Astrocyte (in vitro differentiated cells and primary cell): ENCODE data around the genes NPNT and HADH.

- PRO-cap, result no peak
- RRBS, 2 experiments, result no CpG with 5 or more reads among the region's 2 CpGs
These were observed 30.4 kb downstream of the UBE2D3 start for GRCh38 chr4:102796758-102797606.

GRCh38 chr4:102815544-102815954, 11.8 kb downstream of the UBE2D3 start:
- PRO-cap, result no peak
- RRBS, 2 experiments, result no CpG with 5 or more reads among the region's 2 CpGs

DNA sequence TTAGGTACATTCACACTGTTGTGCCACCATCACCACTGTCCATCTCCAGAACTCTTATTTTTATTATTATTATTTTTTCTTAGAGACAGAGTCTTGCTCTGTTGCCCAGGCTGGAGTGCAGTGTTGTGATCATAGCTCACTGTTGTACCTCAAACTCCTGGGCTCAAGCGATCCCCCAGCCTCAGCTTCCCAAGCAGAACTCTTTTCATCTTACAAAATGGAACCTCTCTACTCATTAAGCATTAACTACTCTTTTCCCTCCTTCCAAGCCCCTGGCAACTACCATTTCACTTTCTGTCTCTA, 5.9 kb upstream of the SLC9B2 start:
- PRO-cap, result no peak
- RRBS, 2 experiments, result no CpG with 5 or more reads among the region's 1 CpG

GRCh38 chr4:104728332-104728697, 233.6 kb upstream of the CXXC4 start:
- PRO-cap, result no peak
- RRBS, 2 experiments, result no CpG with 5 or more reads among the region's 3 CpGs

DNA sequence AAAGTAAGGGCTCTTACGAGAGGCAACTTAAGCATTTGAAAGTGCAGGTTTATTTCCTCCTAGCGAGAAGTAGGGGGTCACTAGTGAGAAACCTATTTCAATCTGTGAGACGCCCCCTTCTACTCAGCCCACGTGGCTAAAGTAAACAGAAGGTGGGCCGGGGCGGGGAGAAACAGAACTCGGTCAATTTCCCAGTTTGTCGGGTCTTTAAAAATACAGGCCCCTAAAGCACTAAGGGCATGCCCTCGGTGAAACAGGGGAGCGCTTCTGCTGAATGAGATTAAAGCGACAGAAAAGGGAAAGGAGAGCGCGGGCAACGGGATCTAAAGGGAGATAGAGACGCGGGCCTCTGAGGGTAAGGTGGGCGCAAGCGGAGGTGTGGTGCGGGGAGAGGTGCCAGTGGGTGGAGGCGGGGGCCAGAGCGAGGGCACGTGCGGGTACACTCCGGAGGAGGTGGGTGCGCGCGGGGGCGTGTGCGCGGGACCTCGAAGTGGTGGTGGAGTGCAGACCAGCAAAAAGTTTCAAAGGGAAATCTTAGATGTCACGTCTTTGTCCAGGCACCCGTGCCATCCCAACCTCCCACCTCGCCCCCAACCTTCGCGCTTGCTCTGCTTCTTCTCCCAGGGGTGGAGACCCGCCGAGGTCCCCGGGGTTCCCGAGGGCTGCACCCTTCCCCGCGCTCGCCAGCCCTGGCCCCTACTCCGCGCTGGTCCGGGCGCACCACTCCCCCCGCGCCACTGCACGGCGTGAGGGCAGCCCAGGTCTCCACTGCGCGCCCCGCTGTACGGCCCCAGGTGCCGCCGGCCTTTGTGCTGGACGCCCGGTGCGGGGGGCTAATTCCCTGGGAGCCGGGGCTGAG, 715 bp upstream of the TET2 start:
- PRO-cap, result bidirectional peak, plus-strand start outside the sequence, minus-strand start at position 783 of the sequence
- RRBS, 2 experiments, result 1 to 2% methylated on average over 19 of the region's 61 CpGs

- PRO-cap, result no peak
- RRBS, 2 experiments, result no CpG with 5 or more reads among the region's 2 CpGs
These were observed 5.8 kb downstream of the ARHGEF38 start for GRCh38 chr4:105558243-105558589.

DNA sequence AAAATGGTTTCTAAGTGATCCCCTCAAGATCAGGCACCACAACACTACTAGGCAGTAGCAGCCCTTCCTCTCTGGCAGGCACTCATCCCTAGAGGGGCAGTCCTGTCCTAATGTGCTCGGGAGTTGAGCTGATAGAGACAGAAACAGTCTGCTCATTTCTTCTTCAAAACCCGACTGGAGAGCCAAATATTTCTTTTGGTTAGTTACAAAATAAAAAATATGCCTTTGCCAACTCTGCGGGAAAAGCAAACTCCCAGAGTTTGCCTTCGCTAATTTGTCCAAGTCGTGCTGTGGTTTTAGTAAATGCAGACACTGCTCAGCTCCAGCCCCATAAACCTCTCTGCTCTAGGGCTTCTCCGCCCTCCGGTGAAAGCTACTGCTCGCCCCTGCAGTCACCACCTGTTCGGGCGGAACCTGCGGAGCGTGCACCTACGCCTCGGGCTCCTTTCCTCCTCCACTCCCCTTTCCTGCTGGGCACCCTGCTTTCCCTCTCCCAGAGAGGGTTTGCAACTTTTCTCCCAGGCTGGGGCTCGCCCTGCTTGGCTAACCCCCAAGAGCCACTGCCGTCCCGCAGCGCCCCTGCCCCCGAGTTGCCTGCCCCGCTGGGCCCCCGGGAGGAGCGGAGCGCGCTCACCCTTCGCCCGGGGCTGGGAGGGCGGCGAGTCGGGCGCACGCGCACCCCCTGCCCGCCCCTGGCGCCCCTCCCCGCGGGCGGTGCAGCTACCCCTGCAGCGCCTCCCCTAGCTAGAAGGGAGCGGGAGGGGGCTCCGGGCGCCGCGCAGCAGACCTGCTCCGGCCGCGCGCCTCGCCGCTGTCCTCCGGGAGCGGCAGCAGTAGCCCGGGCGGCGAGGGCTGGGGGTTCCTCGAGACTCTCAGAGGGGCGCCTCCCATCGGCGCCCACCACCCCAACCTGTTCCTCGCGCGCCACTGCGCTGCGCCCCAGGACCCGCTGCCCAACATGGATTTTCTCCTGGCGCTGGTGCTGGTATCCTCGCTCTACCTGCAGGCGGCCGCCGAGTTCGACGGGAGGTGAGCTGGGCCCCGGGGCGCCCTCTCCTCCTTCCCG, at the start of gene NPNT:
NPNT (plus strand) TSS at position 777 of the 1,066 bp plus-strand sequence.
- PRO-cap, result unidirectional peak, plus-strand start at position 747 of the sequence
- RRBS, 2 experiments, result no CpG with 5 or more reads among the region's 74 CpGs

GRCh38 chr4:107989464-107989954, at the start of gene HADH:
Gene HADH, plus strand, starts transcription at chr4:107989889.
- PRO-cap, result bidirectional peak, plus-strand start at chr4:107989890, minus-strand start at chr4:107989692
- RRBS, 2 experiments, result 0% methylated on average over 13 to 23 of the region's 41 CpGs

GRCh38 chr4:108008483-108009147, 18.9 kb downstream of the HADH start:
- PRO-cap, result no peak
- RRBS, 2 experiments, result no CpG with 5 or more reads among the region's 5 CpGs

- PRO-cap, result no peak
- RRBS, 2 experiments, result no CpG with 5 or more reads among the region's 4 CpGs
These were observed 40.6 kb downstream of the HADH start for GRCh38 chr4:108030210-108030839.

DNA sequence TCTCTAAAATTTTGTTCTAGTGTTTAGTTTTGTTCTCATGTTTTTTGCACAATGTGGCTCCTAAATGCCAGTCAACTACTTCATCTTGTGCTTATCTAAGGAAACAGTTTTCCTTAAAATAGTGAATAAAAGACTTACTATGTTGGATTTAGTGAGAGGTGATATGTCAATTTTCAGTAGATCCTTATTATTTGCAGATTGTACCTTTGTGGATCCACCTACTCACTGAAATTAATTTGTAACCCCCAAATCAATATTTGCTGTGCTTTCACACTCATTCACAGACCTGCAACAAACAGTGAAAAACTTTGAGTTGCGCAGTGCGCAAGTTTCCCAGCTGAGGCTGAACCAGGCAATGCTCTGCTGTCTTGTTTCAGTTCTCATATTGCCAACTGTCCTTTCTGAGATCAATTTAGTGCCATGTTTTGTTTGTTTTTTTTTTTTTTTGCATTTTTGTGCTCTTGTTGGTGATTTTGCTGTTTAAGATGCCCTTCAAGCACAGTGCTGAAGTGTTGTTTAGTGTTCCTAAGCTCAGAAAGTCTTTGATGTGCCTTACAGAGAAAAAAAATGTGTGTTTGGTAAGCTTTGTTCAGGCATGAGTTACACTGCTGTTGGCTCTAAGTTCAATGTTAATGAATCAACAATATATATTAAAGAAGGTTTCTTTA, 40.8 kb upstream of the LEF1 start:
- PRO-cap, result no peak
- RRBS, 2 experiments, result no CpG with 5 or more reads among the region's 2 CpGs

DNA sequence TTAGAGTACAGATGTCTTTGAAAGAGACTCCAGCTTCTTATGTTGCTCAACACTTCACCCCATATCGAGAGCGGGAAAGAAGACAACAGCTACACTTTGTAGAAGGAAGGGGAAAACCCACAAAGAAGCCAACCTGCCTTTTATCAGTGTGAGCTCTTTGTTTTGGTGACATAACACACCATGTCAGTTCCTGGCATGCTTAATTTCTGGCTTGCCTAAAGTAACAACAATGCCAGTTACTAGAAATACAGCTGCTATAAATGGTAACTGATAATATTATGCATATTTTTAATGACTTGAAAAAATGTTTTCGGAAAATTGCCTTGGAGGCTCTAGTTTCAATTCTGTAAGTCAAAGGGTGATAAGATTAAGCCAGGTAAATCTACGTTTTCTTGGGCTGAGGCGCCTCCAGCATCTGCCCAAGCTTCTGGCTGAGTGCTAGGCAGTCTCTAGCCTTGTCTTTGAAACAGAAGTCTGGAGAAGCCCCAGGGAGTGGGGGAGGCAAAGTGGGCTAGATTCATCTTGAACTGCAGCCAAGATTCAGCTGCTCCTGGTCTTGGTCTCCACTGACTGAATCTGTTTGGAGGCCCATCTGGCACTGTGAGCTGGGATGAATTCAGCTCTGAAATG, 187.0 kb upstream of the LEF1 start:
- PRO-cap, result no peak
- RRBS, 2 experiments, result no CpG with 5 or more reads among the region's 5 CpGs

- PRO-cap, result no peak
- RRBS, 2 experiments, result no CpG with 5 or more reads among the region's 3 CpGs
These were observed 84.6 kb upstream of the RPL34 start for GRCh38 chr4:108535690-108536181.

DNA sequence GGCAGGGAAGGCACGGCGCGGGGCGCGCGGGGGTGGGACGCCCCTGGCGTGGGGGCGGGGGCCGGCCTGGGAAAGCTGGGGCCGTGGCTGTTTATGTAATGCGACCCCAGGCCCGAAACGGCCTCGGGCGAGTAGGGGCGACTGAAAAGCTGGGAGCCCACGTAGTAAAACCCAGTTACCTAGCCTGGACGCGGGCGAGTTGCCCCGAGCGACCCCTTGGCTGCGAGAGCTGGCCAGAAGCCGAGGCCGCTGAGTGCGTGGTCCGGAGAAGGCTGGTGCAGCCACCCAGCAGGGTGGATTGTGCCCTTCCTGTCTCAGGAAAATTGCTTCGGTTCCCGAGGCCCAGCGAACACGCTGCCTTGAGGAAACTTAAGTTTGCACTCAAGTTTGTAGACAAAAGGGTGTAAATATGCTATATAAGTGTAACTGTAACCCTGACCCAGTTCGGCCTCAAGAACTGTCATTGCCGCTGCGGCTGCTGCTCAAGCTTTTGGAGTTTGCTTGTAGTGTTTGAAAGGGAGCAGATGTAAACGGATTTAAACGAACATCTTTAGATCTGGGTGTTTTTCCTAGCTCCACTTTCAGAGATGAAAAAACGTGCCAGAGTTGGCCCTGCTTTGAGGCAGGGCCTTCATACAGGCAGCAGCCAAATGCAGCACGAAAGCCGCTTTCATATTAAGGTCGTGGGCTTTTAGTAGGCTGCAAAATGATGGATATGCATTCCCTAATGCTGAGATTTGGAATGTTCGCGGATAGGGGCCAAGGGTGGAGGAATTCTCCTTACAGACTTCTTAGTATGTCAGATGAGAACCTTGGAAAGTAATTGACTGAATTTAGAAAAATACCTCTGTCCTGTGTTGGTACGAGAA, 797 bp downstream of the SEC24B start:
- PRO-cap, result bidirectional peak, plus-strand start at position 174 of the sequence, minus-strand start outside the sequence
- RRBS, 2 experiments, result 1% methylated on average over 5 of the region's 44 CpGs

DNA sequence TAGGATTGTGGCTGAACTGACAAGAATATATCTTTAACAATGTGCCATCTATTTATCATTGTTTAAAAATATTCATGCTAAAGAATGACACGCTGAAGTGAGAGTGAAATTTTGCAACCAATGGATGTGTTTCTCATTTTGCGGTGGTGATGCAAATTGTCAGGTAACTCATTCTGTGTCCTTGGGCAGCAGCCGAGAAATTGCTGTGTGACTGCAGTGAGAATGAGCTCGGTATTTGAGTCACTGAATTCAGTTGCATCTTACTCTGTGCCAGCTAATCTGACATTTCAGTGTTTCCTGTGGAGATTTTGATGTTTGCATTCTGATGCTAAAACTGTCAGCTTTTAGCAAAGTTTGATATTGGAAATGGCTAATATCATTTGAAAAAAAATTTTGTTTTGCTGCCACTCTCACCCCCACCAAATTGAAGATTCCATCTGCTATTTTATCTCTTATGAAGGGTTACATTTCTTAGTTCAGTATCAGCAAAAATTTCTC, 28.2 kb downstream of the MCUB start:
- PRO-cap, result no peak
- RRBS, 2 experiments, result no CpG with 5 or more reads among the region's 4 CpGs

- PRO-cap, result no peak
- RRBS, 2 experiments, result no CpG with 5 or more reads among the region's 2 CpGs
These were observed 1.4 kb downstream of the GAR1 start for GRCh38 chr4:109816768-109817578.

GRCh38 chr4:110055009-110055590, 142.4 kb downstream of the EGF start:
- PRO-cap, result no peak
- RRBS, 2 experiments, result no CpG with 5 or more reads among the region's 4 CpGs

- PRO-cap, result no peak
These were observed 132.5 kb downstream of the ELOVL6 start for GRCh38 chr4:110066010-110066214.

GRCh38 chr4:110484631-110485192, 8.8 kb downstream of the ENPEP start:
- PRO-cap, result unidirectional peak, plus-strand start at chr4:110485046
- RRBS, 2 experiments, result no CpG with 5 or more reads among the region's 5 CpGs

- PRO-cap, result no peak
- RRBS, 2 experiments, result no CpG with 5 or more reads among the region's 5 CpGs
These were observed 39.7 kb downstream of the ENPEP start for GRCh38 chr4:110515587-110516177.